Monocyte (primary cell): ENCODE measurements around the genes RTTN, CYB5A, PTGR3 and SMIM21.

GRCh38 chr18:69948884-69949531, 1.3 kb upstream of the CD226 start:
- PRO-cap, 2 experiments: peak in 2 of 2 experiments; most common plus-strand start chr18:69949249 (in 2); most common minus-strand start chr18:69948966 (in 2)

GRCh38 chr18:70205442-70206448, at the start of gene RTTN:
TSS of gene RTTN (minus strand) at chr18:70205687.
- PRO-cap, 2 experiments: peak in 1 of 2 experiments; most common minus-strand start chr18:70205674 (in 1)

DNA sequence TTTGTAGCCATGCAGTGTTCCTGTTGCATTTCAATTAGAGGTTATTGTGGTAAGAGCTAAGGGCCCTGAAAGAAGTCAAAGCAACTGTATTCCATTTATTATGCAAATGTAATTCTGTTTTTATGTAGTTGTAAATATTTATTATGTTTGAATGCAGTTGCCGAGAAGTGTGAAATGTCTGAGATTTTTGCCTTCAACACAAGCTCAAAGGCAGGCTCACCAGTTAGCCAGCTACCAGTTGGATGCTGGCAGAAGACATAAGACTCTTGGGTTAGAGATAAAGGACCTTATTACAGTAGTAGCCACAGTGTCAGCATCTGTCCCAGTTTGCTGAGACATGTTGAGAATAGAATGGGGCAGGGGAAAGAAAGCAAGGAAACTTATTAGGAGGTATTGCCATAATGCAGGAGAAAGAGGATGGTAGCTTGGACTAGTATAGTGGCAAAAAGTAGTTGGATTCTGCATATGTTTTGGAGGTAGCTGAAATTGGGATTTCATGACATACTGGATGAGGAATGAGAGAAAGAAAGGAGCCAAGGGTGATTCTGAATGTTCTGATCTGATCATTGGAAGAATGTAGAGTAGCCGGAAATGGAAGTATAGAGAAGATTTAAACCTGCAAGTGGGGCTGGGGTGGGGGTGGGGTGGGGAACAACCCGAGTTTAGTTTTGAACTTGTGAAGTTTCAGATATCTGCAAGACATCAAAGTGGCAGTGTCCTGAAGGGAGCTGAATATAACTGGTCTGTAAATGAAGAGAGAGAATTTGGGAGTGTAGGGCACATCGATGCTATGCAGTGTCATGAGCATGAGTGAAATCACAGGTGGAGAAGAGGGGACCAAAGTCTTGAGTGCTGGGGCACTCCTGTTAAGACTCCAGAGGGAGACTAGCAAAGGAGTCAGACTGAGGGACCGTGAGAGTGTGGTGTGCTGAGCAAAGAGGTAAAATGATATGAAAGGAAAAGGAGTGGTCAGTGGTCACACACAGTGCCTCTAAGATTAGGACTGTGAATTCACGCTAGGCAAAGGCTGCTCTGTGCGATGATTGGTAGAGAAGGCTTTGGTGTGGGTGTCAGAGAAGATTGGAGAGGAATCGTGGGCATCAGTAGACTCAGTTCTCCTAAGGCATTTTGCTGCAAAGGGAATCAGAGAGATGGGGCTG, 12.4 kb downstream of the SOCS6 start:
- PRO-cap, 2 experiments: peak in 1 of 2 experiments; most common plus-strand start position 957 of the sequence (in 1)

DNA sequence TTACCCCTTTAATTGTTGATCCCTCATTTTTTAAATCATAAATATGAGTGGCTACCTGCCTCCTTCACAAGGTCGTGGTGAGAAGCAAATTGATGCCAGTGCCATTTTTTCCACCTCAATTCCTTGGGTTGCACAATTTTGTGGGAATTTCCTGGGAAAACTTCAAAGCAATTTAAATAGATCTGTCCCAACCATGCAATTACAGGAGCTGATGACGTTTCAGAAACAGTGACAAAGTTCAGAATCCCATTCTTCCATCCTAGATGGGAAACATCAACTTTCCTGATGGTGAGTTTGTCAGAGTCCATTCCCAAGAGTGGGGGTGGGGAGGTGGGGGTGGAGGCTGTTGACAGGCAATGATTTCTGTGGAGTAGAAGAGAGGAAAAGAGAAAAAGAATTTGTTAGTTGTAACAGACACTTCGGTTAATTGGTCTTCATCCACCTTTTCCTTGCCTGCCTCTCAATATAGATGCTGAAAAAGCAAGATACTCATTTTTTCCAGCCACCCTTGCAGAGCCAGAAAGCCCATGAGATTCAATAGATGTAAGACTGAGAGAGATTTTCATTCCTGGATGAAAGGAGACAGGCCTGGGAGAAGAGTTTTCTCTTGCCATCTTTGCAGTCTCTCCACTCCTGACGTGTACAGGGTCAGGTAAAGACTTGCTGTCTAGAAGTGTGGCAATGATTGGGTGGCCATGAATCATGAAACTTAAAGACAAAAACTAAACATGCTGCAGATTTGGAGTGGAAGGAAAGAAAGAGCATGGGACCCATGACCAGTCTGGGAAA, 47.2 kb downstream of the SOCS6 start:
- PRO-cap, 2 experiments: no peak in any of the 2 experiments

GRCh38 chr18:70469631-70470396, 181.0 kb downstream of the SOCS6 start:
- PRO-cap, 2 experiments: no peak in any of the 2 experiments

- PRO-cap, 2 experiments: no peak in any of the 2 experiments
Observed at GRCh38 chr18:70650181-70650584, 361.3 kb downstream of the SOCS6 start.

DNA sequence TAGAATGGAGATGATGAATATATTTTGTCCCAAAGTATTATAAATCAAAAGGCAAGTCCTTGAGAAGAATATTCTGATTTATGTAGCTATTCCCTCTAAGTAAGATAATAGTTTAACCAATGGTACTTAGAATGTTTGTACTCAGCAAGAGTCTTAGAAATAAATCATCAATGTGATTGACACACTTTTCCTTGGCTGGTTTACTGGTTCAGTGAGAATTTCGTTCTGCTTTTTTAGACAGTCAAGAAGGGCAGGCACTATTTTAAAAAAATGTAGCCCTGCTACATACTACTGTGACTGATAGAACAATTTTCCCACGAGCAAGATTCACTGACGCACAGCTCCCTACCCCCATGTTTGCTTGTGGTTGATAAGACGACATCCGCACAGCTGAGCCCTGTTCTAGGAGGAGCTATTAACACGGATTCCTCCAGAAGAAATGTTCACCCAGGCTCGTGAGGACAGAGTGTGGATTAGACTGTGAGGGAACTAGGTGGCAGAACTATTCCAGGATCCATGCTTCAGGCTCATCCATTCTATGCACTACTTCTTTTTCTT, 370.1 kb downstream of the SOCS6 start:
- PRO-cap, 2 experiments: no peak in any of the 2 experiments

DNA sequence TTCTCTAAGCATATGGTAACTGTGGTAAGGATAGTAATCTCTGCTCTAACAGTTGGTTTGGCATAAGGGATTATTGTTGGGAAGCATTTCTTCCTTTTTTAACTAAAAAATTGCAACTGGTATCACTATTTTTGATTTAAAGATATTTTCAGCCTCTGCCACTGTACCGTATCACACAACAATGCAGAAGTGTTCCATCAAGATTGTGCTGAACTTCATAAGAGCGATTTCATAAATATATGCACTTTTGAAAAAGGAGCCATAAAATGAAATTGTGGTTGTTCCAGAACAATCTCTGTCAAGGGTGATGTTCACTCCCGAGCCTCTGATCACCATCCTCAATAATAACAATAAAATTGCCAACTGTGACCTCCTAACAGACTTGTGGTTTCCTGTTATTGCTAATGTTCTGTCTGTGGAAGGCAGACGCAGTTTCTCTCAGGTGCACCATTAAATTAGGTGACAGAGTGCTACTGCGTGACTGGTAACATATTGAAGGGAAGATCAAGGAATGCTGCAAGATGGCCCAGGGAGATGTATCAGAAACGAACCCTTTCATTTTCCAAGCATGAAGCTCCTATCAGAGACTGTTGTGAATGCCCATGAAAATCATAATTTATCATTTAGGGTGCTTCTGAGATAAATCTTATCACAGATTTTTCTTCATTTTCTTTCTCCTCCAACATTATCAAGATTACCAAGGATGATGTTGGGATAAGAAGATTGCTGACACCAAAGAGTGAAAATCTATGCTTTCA, 383.8 kb downstream of the SOCS6 start:
- PRO-cap, 2 experiments: no peak in any of the 2 experiments

DNA sequence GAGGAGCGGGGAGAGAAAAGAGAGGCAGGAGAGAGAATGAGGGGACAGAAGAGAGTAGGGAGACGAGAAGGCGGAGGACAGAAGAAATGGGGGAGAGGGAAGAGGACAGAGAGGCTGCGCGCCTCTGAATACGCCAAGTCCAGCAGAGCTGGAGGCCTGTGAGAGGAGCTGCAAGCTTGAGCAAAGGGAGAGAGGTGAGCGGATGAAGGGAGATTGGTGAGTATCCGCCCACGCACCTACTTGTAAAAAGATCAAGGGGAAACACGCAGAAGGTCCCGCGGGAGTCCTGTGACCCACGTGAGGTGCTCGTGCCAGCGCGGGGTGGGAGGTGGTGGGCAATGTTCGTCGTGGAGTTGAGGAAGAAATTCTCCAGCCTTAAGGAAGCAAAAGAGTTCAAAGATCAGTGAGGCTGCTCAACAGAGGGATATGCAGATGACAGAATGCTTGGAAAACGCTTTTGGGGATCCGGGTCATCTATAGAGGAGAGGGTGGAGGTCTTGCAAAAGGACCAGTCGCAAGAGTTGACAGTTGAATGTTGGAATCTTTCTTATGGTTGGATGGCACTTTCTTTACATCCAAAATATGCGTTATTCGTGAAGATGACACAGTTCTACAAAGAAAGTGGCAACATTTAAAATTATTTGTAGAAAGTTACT, 2.1 kb upstream of the NETO1 start:
- PRO-cap, 2 experiments: no peak in any of the 2 experiments

- PRO-cap, 2 experiments: no peak in any of the 2 experiments
Observed at GRCh38 chr18:73691101-73691552, 456.5 kb downstream of the FBXO15 start.

DNA sequence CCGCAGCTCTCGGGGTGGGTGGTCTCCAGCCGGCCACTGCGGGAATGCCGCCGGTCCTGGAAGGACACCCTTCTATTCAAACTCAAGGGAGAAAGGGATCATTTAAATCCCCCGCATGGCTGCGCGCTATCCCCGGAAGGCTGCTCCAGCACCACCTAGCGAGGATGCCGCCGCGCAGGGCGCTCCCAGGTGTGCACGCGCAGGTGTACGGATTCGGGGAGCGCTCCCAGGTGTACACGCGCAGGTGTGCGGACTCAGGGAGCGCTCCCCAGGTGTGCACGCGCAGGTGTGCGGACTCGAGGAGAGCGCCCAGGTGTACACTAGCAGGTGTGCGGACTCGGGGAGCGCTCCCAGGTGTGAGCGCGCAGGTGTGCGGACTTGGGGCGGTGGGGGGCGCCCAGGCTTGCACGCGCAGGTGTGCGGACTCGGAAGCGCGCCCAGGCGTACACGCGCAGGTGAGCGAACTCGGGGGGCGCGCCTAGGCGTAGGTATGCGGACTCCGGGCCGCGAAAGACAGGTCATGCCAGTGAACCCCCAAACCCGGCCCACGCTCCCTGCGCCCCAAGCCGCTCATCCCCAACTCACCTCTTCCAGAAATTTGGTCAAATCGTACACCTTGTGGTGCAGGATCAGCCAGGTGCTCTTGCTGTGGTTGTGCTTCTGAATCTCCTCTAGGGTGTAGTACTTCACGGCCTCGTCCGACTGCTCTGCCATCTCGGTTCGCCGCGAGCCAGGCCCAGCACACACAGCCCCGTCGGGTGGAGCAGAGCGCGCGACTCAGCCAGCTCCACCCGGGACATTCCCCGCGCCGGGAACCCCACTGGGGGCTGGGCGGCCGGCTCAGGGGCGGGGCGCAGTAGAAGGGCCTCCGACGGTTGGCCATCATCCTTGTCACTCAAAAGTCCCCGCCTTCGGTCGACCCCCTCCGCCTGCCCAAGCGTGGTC, at the start of gene CYB5A:
TSS of gene CYB5A (minus strand) at position 802 of the 945 bp plus-strand sequence.
- PRO-cap, 2 experiments: peak in 2 of 2 experiments; most common minus-strand start position 753 of the sequence (in 1)

DNA sequence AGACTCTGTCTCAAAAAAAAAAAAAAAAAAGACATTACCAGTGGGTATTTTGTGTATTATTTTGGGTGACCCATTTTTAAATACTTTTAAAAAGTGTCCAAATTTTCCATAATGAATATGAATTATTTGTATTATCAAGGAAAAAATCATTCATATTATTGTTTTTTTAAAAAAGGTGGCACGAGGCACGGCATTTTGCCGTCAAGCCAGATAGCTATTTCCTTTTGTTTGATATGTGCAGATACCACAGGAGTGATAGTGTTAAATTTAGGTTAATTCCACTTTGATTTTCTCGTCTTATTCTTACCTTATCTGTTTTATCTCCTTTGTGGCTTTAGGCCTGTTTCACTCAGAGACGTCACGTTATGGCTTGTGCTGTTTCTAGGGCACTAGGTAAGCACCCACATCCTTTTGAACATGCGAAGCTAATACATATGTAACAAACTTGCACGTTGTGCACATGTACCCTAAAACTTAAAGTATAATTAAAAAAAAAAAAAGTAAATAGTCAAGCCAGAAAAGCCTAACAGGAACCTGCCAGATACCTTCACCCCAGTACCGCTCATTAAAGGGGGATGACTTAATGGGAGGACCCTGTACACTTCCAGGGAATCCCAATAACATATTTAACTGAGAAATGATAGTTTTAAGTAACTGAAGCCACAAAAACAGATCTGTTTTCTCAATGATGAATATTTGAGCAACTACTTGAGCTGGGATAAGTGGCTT, 57.8 kb downstream of the C18orf63 start:
- PRO-cap, 2 experiments: no peak in any of the 2 experiments

DNA sequence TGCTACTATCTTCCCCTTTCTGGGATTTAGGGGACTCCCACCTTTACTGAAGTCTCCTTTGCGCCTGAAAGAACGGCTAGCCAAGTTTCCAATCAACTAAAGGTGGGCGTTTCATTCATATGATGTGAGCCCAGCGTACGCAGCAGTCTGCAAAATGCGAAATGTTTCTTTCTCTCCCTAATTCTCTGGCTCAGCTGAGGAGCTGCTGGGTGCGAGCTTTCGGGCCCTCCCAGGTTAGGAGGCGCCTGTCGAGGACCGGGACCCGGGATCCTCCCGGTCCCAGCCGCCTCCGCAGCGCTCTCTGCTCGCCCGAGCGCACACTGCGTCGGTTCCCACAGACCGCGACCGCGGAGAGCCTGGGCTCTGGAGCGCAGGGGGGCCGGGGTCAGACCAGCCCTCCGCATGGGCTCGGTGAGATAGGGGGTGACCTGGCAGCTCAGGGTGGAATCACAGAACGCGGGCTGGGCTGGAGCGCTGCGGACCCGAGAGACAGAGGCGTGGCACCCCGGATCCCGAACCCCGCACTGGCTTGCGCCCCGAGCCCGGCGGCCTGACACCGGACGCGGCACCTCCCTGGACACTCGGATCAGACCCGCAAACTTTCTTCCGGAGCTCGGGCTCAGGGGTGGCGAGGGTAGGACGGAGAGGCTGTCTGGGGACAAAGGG, 815 bp downstream of the DIPK1C start:
- PRO-cap, 2 experiments: no peak in any of the 2 experiments

GRCh38 chr18:75046566-75047067, 162.3 kb downstream of the PTGR3 start:
- PRO-cap, 2 experiments: no peak in any of the 2 experiments

- PRO-cap, 2 experiments: no peak in any of the 2 experiments
Observed at GRCh38 chr18:75063911-75064166, 145.1 kb downstream of the PTGR3 start.

GRCh38 chr18:75208798-75209892, at the start of gene PTGR3:
TSS of gene PTGR3 (minus strand) at chr18:75209139.
- PRO-cap, 2 experiments: peak in 2 of 2 experiments; most common plus-strand start chr18:75209331 (in 2); most common minus-strand start chr18:75209132 (in 1)

DNA sequence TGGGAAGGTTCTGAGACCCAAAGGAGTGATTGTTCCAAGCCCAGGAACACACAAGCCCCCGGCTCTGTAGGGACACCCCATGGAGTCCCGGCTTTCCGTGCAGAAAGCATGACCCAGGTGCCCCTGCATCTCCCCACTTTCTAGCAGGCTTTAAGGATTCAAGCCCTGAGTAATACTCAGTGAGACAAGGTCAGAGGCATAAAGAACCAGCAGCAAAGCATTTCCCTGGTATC, 16.3 kb downstream of the TSHZ1 start:
- PRO-cap, 2 experiments: no peak in any of the 2 experiments

GRCh38 chr18:75427429-75428065, at the start of gene SMIM21:
TSS of gene SMIM21 (minus strand) at chr18:75427703.
- PRO-cap, 2 experiments: no peak in any of the 2 experiments

DNA sequence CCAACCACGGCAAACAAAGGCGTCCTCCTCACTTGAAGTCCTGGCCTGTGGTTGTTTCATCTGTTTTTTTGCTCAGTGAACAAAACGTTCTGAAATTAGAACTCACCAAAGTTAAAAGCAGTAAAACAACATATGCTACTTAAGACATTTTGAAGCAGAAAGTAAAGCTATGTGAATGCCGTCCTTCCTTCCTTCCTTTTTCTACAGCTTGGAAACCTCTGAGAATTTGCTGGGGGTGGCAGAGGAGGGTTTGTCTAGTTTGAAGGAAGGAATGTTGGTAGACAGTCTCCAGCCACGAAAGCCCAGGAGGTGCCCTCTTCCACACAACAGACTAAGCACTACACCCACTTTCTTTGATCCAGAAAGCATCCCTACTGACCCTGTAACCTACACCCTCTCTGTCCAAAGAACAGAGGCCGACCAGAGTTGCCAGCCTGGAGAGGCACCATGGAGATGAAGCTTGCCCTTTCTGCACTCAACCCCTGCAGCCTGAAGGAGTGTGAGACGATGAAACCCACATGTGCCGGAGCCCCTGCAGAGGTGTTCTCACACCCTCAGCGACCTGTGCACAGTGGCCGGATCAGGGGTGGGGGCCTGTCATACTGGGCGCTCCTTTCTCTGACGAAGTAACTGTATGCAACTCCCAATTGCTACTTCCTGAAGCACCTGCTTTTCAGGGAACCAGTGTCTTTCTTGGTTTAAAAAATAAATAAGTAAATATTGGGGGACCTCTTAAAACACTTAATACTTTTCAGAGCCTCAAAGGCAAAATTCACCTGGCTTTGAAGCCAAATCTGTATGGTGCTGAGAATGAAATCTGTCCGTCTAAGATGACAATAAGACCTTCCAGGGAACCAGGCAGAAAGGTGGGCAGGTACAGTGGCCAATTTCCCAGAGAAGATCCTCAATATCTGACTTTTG, 136.3 kb downstream of the ZNF516 start:
- PRO-cap, 2 experiments: no peak in any of the 2 experiments

GRCh38 chr18:76361139-76362464, 133.4 kb downstream of the ZNF516 start:
- PRO-cap, 2 experiments: no peak in any of the 2 experiments